IMR-90 (cell line): ENCODE measurements around the genes PSMB7, WDR38 and GOLGA1.

DNA sequence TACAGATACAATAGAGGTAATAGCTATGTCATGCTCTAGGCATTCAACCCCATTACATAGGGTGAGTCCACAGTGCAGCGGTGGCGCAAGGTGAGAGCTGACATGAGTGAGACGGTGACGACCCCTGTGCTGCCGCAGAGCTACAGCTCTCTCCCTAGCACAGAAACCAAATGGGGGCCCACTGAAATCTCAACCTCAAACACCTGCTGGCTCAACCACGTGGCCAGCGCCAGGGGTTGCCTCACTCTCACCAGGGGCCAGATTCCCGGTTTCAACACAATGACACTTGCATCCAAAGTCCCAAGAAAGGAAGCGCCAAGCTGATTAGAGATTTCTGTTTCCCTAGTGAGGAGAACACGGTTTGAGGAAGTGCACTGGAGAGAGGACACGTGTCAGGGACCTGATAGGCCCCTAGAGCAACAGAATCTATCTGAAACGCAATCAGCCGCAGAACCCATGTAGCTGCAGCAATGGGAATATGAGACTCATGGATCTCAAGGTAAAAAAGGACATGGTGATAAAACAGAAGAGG, 114.2 kb downstream of the CRB2 start:
- RRBS, result no CpG with 5 or more reads among the region's 13 CpGs
CAGE:
- cytosol, long polyA plus RNA, result no peak
- long polyA plus RNA, result no peak
- nucleus, long polyA plus RNA, result no peak

- RRBS, result no CpG with 5 or more reads among the region's 9 CpGs
CAGE:
- cytosol, long polyA plus RNA, result no peak
- long polyA plus RNA, result no peak
- nucleus, long polyA plus RNA, result no peak
These were observed 186.9 kb downstream of the CRB2 start for GRCh38 chr9:123542678-123543487.

GRCh38 chr9:123928904-123929671, 838 bp downstream of the DENND1A start:
- RRBS, result 2% methylated on average over 9 of the region's 21 CpGs
CAGE:
- cytosol, long polyA plus RNA, result no peak
- long polyA plus RNA, result no peak
- nucleus, long polyA plus RNA, result no peak

GRCh38 chr9:124125647-124126144, 114.1 kb downstream of the LHX2 start:
- RRBS, result 30% methylated on average over 7 of the region's 14 CpGs
CAGE:
- cytosol, long polyA plus RNA, result no peak
- long polyA plus RNA, result no peak
- nucleus, long polyA plus RNA, result no peak

DNA sequence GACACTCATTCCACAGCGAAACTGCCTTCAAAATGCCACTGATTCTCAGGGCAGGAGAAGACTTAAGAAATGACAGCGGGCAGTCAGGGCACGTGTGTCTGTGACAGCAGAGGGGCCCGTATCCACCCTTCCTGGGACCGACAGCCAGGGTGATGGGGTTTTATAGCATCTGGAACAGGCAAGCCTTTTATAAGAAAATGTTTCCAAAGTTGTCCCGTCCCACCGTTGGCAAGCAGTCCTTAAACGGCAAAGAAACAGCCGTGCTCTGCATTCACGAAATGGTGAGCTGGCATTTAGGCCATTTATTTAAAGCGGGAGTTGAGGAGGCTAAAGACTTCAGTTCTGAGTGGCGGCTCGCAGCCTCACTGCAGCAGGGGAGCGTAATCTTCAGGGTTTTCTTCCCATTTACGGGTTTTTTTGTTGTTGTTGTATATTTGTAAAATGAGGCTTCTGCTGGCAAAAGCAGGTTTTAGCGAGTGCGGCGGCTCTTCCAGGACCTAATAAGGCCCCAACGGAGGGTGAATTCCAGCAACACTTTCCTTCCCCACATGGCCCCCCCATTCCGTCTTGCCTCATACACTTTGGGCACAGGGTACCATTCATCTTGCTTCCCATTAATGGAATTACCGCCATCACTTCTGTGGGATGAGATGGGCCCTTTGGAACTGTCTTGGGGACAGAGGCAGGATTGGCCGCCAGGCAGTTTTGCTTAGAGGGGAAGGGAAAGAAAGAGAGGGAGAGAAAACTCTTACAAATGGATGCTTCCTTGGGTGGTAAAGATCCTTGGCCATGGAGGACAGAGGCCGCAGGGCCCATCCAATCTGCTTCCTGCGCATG, 15.9 kb downstream of the NEK6 start:
- RRBS, result no CpG with 5 or more reads among the region's 24 CpGs
CAGE:
- cytosol, long polyA plus RNA, result no peak
- long polyA plus RNA, result no peak
- nucleus, long polyA plus RNA, result no peak

DNA sequence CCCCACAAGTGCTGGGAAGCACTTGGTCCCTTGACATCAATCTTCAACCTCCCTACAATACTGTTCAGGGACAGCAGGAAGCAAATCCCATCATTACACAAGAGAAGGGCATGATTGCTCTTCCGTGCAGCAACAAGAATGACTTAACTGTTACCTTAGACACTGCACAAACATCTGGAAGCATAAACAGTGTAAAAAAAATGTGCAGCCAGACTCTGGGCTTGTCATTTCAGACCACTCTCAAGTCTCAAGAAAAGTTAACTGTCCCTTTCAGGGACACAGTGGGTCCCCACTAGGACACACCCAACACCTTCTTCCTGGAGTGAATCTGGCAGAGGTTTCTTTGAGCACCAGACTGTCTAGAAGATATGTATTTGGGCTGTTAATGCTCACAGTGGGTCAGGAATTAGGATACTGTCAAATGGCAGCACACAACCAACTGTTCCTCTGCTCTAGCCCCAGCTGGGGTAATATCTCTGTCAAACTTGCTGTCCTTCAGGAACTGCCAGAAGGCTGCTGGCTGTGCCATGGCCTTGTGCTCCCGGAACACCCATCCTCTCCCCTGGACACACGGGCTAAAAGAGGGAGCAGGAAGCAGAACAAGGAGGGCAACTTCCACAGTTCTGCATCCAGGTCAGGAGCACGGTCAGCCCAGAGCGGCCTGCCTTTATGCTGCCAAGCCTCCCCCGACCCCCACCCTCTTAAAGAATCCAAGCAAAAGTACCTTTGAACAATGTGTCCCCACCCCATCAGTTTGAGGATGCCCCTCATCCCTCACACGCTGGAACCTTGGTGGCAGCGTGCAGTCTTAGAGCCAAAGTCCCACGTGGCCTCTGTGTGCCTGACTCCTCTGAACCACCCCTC, 61.0 kb downstream of the PSMB7 start:
- RRBS, result no CpG with 5 or more reads among the region's 9 CpGs
CAGE:
- cytosol, long polyA plus RNA, result no peak
- long polyA plus RNA, result no peak
- nucleus, long polyA plus RNA, result no peak

DNA sequence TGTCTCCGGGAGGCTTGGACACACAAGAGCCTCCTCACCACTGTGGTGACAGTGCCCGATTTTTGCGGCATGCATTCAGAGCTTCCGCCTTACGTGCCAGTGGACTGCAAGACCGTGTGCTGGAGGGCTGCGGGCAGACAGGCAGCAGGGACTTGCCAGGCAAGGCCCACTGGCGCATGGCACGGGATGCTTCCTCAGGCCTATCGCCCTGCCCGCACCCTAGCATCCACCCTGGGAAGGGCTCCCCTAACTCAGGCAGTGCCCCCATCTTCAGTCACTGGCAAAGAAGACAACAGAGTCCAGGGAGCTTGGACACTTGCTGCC, 60.4 kb downstream of the PSMB7 start:
- RRBS, result no CpG with 5 or more reads among the region's 11 CpGs
CAGE:
- cytosol, long polyA plus RNA, result no peak
- long polyA plus RNA, result no peak
- nucleus, long polyA plus RNA, result no peak

DNA sequence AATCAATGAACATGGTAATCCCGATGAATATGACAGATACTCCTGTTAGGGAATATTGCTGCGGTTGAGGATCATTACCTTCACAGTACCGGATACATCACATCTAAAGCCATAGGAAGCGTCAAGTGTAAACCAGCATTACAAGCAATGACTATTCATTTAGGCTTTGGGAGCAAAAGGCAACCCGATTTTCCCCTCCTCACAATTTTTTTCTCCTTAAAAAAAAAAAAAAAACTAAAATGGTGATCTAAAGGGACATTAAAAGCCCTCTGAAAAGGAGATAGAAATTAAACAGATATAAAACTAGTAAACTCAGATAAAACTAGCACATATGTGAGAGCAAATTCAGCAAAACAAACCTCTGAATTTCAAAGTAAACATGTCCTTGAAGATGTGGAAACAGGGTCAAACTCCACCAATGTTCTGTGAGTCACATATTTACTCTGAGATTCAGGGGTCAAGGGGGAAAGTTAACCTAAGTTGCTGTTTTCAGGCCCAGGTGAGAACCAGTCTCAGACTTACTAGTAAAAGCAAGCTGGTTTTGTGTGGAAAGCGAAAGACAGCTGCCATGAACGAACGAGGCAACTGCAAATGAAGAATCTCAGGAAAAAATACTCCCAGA, 29.2 kb downstream of the PSMB7 start:
- RRBS, result no CpG with 5 or more reads among the region's 8 CpGs
CAGE:
- cytosol, long polyA plus RNA, result no peak
- long polyA plus RNA, result no peak
- nucleus, long polyA plus RNA, result no peak

DNA sequence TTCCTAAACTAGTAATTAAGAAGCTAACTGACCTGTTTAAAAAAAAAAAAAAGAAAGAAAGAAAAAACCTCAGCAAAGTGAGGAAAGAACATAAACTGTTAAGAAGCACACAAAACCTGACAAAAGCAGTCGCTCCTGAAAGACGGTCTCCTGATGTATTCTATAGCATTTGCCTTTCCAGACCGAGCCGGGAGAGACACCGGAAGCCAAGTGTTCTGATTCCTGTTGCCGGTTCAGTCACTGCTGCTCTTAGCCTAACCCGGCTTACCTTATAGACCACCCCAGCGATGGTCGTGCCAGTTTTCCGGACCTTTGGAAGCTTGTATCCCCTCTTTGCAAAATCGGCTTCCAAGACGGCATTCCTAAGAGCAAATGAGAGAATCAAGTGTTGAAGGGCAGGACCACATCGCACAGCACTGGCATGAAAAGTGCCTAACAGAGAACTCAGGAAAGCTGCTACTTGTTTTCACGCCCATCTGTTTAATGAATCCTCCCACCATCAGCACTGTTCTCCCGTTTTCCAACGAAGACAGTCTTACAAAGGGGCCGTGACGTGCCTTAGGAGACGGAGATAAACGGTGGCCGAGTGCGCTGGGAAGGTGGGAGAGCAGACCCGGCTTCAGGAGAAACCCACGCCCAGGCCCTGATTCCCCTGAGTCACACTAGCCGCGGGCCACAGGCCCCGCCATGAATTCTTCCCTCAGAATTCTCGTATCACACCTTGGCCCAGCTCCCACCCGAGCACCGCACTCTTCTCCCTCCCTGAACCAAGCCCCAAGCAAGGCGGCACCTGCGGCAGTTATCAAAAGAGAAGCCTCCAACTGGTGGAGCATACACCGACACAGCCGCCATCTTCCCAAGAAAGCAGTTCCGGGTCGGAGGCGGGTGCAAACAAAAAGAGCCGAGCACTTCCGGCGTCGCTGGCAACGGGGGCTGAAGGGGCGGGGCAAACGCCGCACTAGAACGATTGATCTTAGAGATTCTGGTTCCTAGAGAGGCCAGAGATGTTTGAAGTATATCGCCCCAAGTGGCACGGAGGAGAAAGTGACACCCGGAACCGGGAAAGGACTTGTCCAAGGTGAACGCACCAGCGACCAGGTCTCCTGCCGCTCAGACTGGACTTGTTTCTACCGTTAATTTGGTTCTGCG, at the start of gene PSMB7:
TSS of gene PSMB7 (minus strand) at position 869 of the 1,149 bp plus-strand sequence.
- RRBS, result no CpG with 5 or more reads among the region's 55 CpGs
CAGE:
- cytosol, long polyA plus RNA, result start-site peak on the minus strand centred at position 850 of the sequence, 55 bp wide, 843 and 3,441 reads in 2 replicates
- long polyA plus RNA, result start-site peak on the minus strand centred at position 846 of the sequence, 48 bp wide, 2,575 and 2,261 reads in 2 replicates
- nucleus, long polyA plus RNA, result start-site peak on the minus strand centred at position 857 of the sequence, 9 bp wide, 38 and 37 reads in 2 replicates

GRCh38 chr9:124594428-124595049, 87.3 kb upstream of the NR5A1 start:
- RRBS, result no CpG with 5 or more reads among the region's 3 CpGs
CAGE:
- cytosol, long polyA plus RNA, result no peak
- long polyA plus RNA, result no peak
- nucleus, long polyA plus RNA, result no peak

DNA sequence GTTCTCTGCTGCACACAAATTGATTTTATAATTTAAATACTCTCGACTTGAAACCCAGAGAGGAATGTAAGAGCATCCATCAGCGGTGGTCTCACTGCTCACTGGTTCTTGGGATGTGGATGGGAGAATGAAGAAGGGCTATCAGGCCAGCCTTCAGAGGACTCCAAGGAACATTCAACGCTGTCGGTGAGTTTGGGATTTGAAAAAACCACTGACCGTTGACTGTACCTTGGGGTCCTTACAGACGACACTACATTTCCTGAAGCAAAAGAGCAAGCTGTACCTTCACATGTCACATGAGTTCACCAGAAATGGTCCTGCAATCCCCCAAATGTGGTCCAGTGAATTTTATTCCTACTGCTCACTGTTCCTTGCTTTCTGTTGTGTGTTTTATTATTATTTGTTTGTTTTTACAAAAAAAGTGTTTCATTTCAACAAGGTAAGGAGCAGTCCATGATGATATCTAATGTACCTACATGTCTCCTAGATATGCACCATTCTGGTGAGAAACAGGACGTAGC, 78.7 kb downstream of the NR6A1 start:
- RRBS, result no CpG with 5 or more reads among the region's 7 CpGs
CAGE:
- cytosol, long polyA plus RNA, result no peak
- long polyA plus RNA, result no peak
- nucleus, long polyA plus RNA, result no peak

DNA sequence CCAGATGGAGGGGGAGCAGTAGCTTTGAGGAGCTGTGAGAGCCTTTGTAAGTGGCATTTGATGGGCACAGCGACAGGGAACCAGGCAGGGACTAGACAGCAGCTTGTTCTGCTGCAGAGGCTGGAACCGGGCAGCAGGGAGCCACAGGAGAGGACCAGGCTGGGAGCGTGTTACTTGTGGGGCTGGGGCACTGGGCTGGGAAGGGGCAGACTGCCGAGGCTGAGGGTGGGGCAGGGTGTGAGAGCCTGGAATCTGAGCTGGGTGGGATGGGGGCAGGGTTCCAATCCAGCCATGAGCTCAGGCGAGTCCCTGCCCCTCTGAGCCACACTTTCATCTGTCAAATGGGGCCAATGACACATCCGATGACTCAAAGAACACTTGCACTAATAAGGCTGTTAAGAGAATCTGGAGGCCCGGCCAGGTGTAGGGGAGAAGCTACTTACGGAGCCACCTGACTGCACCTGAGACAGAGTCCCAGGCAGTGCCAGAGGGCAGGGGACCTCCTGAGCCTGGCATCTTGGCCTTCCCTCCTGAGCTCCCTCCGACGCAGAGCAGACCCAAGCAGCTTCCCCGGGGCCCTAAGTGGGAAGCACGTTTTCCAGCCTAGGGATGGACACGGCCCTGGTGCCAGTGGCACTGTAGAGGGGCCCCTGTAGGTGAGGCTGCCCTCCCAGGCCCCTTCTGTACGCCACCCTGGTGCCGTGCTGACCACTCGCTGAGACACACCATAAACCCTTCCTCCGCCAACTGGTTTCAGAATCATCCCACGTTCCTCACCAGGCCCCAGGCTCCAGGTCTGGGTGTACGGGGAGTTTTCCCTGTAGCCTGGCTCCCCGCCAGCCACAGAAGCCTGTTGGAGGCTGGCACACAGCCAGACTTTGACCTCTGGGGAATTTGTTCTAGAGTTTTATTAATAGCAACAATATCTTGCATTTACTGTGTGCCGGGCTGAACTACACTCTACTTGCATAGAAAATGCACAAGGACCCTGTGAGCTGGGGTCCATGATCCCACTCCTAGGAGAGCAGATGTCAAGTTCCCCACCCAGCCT, 18.4 kb upstream of the WDR38 start:
- RRBS, result no CpG with 5 or more reads among the region's 21 CpGs
CAGE:
- cytosol, long polyA plus RNA, result no peak
- long polyA plus RNA, result no peak
- nucleus, long polyA plus RNA, result no peak

DNA sequence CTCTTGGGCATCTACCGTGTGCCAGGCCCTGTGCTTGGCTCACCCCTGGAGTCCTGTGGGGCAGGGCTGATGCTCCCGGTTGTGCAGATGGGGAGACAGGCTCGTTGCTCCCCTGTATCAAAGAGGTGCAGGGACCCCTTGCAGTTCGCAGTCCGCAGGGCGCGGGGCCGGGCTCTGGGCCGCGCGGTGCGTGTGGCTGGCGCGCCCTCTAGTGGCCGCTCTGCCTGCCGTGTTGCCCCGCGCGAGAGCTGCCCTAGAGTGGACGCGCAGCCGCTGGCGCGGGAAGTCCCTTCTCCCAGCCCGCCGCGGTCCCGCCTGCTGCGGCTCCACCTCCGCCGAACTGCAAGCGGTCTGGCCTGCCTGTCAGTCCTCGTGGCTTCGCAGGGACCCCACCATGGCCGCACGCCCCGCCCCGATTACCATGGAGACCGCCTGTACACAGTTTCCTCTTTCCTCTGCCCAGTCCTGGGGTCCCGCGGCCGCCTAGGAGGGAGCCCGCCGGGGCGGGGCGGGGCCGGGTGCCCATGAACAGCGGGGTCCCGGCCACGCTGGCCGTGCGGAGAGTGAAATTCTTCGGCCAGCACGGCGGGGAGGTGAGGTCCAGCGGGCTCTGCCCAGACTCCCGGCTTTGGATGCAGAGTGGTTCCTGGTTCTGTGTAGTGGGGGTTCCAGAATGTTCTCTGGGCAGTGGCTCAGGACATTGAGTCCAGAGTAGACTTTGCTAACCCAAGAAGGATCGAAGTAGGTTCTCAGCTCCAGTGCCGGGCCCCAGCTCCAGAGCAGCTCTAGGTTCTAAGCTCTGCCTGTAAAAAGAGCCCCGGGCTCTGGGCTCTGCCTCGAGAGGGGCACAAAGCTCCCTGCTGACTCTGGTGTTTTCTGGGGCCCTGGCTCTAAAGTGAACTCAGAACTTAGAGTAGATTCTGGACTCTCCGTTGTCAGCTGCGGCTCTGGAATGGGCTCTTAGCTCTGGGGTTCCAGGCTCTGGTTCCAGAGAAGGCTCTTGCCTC, at the start of gene WDR38:
TSS of gene WDR38 (plus strand) at position 453 of the 1,007 bp plus-strand sequence.
- RRBS, result 26% methylated on average over 16 of the region's 63 CpGs
CAGE:
- cytosol, long polyA plus RNA, result no peak
- long polyA plus RNA, result no peak
- nucleus, long polyA plus RNA, result no peak

DNA sequence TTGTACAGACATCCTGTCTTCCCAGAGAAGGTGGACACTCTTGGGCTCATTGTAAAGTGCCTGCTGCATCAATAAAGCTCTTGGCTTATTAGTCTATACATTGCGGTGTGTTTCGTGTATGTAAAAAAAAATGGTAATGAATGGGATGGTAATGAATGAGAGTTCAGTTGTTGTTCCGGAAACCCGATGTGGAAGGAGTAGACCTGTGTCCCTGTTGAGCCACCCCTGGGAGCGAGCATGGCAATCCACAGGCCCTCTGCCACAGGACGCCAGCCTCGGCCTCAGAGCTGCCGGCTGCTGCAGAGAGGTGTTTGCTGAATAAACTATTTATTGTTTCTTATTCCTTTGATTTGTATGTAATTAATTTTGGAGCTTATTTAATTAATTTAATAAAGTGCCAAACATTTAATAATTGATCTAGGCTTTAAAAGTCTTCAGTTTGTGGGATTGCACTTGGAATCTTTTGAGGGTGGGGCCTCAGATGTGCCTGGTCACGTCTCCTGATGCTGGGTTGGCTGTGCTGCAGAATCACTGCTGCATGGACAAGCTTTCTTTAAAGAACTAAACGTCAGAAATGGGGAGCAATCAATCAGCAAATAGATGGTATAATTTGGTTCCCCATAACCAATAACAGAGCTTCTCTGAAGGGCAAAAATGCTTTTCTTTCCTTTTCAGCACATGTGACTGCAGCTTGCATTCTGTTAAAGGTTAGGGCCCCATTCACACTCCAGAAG, 15.6 kb downstream of the ARPC5L start:
- RRBS, result 92% methylated on average over 5 of the region's 10 CpGs
CAGE:
- cytosol, long polyA plus RNA, result no peak
- long polyA plus RNA, result start-site peak on the minus strand centred at position 84 of the sequence, 7 bp wide, 14 and 11 reads in 2 replicates; start-site peak on the minus strand centred at position 196 of the sequence, 56 bp wide, 8 and 7 reads in 2 replicates
- nucleus, long polyA plus RNA, result no peak

GRCh38 chr9:124940884-124941699, at the start of gene GOLGA1:
Gene GOLGA1, minus strand, starts transcription at chr9:124941083.
- RRBS, result 1% methylated on average over 25 of the region's 72 CpGs
CAGE:
- cytosol, long polyA plus RNA, result no peak
- long polyA plus RNA, result no peak
- nucleus, long polyA plus RNA, result no peak

DNA sequence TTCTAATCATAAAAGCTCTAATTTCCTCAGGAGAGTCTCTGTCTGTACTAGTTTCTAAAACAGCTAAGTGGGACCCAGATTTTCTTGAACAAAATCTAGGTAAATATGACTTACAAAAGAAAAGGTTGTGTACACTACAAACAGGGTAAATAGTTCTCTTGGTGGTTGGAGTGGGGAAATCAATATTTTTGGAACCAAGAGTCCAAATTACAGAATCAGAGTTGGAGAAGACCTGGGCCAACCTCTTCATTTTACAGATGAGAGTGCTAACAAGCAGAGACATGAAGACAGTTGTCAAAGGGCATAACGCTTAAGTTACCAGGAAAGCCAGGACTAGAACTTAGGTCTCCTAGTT, 9.2 kb upstream of the GOLGA1 start:
- RRBS, result no CpG with 5 or more reads among the region's 1 CpG
CAGE:
- cytosol, long polyA plus RNA, result no peak
- long polyA plus RNA, result no peak
- nucleus, long polyA plus RNA, result no peak

DNA sequence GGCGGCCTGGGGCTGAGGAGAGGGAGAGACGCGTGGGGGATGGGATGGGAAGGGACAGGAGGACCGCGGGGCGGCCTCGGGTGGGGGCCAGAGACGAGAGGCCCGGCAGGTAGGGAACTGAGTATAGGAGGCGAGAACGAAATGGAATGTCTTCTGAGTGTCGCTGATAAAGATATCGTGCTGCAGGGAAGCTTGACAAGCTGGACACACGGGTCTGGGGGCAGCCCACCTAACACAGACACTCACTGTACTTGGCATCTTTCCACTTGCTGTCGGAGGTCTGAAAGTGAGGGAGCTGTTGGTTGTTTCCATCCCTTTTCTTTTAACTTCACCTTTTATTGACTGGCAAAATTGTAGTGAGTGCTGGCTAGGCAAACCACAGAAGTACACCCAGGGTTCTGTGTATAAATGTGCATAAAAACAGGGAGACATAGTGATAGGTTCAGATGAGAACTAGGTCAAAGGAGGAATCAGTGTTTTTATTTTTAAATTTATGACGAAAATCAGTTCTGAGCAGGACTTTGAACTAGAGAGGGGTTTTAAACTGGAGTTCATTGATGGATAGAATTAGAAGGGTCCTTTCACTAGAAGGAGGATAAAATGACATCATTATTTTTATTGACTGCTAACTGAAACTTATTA, 674 bp downstream of the GAPVD1 start:
- RRBS, result no CpG with 5 or more reads among the region's 16 CpGs
CAGE:
- cytosol, long polyA plus RNA, result no peak
- long polyA plus RNA, result no peak
- nucleus, long polyA plus RNA, result no peak

DNA sequence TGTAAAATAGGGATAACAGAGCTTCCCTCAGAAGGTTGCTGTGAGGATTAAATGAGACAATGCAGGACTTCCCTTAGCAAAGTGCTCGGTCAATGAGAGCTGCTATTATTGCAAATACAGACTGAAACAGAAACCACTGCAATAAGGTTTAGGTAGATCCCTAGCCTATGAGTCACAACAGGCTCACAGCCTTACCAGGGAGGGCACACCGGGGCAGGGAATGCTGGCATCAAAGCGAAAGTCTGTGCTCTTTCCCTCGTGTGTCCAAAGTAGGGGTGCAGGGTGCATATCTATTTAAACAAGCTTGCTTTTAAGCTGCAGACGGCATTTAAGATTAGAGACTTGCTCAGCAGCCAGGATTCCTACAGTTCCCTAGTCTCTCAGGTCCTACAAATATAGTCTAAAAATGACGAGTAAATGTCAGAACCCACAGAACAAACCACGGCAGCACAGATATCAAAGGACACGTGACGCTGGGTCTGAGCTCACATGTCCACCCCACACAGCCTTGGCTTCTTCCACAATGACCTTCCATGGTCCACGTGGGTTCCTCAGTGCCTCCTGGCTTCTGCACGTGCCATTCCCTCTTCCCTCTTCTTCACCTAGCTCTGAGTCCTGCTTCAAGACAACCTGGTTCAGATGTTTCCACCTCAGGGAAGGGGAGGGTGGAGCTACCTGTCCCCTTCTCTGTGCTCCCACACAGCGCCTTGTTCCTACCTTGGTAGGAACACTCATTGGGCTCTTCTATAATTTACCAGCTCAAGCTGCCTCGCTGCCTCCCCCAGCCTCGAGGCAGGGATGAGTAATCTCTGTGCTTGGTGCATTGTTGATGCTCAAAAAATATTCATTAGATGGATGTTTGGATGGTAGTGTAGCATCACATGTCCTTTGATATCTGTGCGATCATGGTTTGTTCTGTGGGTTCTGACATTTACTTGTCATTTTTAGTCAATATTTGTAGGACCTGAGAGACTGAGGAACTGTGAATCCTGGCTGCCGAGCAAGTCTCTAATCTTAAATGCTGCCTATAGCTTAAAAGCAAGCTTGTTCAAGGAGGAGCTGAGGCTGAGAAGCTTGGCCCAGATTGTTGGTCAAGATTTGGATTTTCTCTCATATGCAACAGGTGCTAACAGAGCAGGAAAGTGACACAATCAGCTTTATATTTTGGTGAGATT, 193.0 kb downstream of the MAPKAP1 start:
- RRBS, result no CpG with 5 or more reads among the region's 16 CpGs
CAGE:
- cytosol, long polyA plus RNA, result no peak
- long polyA plus RNA, result no peak
- nucleus, long polyA plus RNA, result no peak

DNA sequence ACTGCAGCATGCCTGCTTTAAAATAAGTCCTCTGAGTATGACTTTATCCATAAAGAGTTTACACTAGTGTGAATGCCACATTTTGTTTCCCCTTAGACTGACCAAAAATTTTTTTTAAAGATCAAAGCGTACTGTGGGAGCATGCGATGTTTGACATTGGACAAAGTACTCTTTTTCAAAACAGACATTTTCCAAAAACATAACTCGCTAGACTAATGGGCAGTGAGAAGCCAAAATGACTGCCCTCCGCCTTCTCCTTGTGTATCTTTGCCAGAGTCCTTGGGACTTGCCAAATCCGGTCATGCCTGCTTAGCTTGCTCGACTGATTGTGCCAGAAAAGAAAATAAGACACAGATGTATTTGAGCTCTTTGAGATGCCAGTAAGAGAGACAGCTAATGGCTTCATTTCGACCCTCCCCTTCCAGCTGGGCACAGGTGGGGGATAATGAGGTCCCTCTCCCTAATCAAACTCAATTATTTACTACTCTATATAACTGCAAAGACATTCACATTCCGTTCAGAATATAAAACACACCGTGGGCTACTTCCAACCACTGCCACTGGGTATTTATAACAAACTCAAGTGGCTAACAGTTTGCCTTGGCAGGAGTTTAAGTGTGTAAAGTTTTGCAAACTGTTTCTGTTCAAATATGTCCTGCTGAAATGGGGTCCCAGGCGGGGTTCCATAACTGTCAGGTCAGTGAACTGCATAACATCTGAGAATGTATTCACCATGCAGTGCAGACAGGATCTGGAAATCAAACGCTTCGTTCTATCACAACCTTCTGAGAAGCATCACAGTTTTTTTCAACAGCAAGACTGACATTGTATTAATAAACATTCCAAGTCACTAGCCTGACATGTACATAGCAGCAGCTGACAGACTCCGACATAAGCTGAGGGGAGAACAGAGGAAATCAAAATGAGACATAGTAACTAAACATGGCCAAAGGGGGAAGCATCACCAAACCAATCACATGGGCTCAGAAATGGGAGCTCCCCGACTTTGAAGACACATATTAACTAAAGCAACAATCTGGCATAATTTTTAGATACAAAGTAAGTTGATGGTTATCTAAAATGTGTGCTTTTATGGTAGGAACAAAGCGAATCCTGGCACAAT, 157.2 kb downstream of the MAPKAP1 start:
- RRBS, result no CpG with 5 or more reads among the region's 15 CpGs
CAGE:
- cytosol, long polyA plus RNA, result no peak
- long polyA plus RNA, result no peak
- nucleus, long polyA plus RNA, result no peak

DNA sequence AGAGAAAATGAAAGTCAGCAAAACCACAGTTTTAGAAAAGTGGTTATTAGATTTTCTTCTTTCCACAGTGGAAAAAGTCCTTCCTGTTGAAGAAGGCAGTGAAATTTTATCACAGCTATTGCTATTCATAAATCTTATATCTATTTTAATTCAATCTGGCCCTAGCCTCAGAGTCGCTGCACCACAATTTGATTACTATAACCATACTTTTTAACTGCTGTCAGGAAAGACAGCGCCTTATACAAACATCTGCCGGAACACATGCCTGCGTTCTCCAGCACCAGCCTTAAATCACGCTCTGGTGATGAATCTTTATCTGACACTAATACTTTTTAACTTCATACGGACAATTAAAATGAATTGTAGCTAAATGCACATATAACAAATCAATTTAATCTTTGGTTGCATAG, 60.3 kb downstream of the MAPKAP1 start:
- RRBS, result no CpG with 5 or more reads among the region's 6 CpGs
CAGE:
- cytosol, long polyA plus RNA, result no peak
- long polyA plus RNA, result no peak
- nucleus, long polyA plus RNA, result no peak